Keratinocyte (primary cell): ENCODE data around the genes SIDT1 and ZDHHC23.

DNA sequence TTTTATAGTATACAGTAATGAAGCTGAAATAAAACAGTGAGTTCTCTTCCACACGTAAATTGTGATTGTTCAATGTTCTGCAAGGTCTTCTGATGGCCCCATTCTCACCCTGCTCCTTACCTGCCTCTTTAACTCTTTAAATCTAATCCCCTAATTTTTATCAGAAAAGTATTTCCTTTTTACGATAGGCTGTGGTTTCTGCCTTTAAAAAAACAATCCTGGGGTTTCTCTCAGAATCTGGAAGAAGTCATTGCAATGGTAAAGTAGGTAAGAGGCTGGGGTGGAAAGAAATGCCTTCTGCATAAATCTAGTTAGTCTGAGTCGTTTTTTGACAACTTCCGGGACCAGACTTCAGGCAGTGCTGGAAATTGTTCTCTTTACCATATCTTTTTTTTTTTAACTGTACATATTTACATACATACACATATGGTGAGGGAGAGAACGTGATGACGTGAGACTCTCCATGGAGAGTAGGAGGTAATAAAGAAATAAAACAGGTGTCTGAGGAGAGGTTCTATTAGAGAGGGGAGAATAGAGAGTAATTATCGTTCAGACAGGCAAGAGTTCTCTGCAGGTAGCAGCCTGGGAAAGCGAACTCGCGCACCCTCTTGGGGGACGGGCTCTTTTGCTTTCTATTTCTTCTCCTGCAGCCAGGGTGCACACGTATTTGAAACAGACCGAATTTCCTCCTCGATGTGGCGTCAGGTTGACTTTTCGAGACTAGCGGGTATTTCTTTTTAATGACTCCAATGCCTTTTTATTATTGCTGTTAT lies at the start of gene SIDT1:
SIDT1 (plus strand) TSS at position 664 of the 773 bp plus-strand sequence.
CAGE:
- cytosol, long polyA minus RNA, result no peak
- cytosol, long polyA plus RNA, result no peak
- long polyA plus RNA, result no peak
- nucleus, long polyA minus RNA, result no peak
- nucleus, long polyA plus RNA, result no peak

DNA sequence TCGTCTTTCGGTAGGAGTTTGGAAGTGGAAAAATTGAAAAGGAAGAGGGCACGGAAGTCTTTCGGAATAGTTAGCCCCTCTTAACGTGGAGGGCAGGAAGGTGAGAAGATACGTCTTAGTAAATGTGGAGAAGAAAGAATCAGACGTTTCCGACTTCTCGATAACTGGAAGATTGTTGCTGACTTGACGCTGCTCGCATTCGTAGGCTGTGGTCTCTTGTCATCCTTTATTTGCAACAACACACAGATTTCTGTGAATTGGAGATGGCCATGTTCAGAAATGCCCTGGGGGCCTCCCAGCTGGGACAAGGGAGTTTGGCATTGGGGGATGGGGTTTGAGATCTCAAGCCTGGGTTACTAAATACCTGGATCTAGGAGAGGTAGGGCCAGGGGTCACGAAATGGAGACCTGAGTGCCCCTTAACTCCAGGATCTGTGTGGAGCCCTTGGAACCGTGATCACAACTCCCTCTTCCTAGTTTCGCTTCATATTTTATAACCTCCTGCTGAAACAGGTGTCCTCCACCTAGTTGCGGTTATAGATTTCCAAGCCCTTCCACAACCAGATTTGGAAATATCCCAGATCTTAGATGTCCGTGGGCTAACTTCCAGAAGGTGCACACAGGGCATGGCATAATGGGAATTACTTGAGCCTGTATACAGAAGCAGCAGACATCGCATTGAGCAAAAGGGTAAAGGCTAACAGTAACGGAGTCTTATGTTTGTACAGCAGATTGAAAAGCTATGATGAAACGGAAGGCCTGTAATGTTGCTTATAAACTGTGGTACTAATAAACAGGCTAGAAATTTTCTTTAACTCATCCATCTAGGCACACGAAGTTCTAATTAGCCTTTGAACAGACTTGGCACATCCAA lies 869 bp upstream of the USF3 start:
CAGE:
- cytosol, long polyA minus RNA, result no peak
- cytosol, long polyA plus RNA, result no peak
- long polyA plus RNA, result no peak
- nucleus, long polyA minus RNA, result no peak
- nucleus, long polyA plus RNA, result no peak

GRCh38 chr3:113698690-113699457 lies 2.4 kb upstream of the USF3 start:
CAGE:
- cytosol, long polyA minus RNA, result no peak
- cytosol, long polyA plus RNA, result no peak
- long polyA plus RNA, result no peak
- nucleus, long polyA minus RNA, result no peak
- nucleus, long polyA plus RNA, result no peak

GRCh38 chr3:113748688-113749292 lies 2.0 kb downstream of the ATP6V1A start:
CAGE:
- cytosol, long polyA minus RNA, result no peak
- cytosol, long polyA plus RNA, result no peak
- long polyA plus RNA, result no peak
- nucleus, long polyA minus RNA, result no peak
- nucleus, long polyA plus RNA, result no peak

CAGE:
- cytosol, long polyA minus RNA, result no peak
- cytosol, long polyA plus RNA, result no peak
- long polyA plus RNA, result no peak
- nucleus, long polyA minus RNA, result no peak
- nucleus, long polyA plus RNA, result no peak
Measured at GRCh38 chr3:113947596-113948352, at the start of gene ZDHHC23. Gene ZDHHC23, plus strand, starts transcription at chr3:113948013.

DNA sequence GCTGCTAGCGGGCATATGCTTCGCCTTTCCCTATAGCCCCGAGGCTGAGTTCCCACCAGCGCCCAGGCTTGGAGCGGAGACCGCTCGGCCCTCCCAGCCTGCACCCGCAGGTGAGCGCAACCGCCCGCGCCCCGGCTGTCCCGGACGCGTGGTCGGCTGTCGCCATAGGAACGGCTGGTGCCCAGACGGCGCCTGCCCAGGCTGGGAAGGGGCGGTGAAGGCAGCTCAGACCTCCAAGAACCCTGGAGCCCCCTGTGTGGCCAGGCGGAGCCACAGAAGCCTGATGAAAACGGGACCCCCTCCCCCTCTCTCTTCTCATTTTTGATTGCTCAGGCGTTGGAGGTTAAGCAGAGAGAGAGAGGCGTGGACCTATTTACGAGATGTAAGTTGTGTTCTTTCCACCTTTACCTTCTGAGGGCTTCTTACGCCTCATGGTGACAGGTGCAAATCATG lies 566 bp downstream of the ZDHHC23 start:
CAGE:
- cytosol, long polyA minus RNA, result no peak
- cytosol, long polyA plus RNA, result no peak
- long polyA plus RNA, result no peak
- nucleus, long polyA minus RNA, result no peak
- nucleus, long polyA plus RNA, result no peak

DNA sequence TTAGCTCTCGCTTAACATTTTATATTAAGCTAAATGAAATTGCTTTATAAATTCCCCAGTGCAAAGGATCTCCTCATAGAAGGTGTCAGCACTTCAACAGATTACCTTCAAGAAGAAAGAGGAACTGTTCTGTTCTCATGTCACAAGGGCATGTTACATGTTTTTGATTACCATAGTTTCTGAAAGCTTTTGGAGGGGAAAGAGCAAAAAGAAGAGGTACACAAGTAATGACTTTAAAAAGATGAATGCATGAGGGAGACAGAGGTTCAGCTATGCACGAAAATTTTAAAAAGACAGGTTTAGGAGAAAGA lies 45.2 kb downstream of the CCDC191 start:
CAGE:
- cytosol, long polyA minus RNA, result no peak
- cytosol, long polyA plus RNA, result no peak
- long polyA plus RNA, result no peak
- nucleus, long polyA minus RNA, result no peak
- nucleus, long polyA plus RNA, result no peak

GRCh38 chr3:114057099-114057323 lies 474 bp downstream of the QTRT2 start:
CAGE:
- cytosol, long polyA minus RNA, result no peak
- cytosol, long polyA plus RNA, result no peak
- long polyA plus RNA, result no peak
- nucleus, long polyA minus RNA, result no peak
- nucleus, long polyA plus RNA, result no peak

CAGE:
- cytosol, long polyA minus RNA, result no peak
- cytosol, long polyA plus RNA, result no peak
- long polyA plus RNA, result no peak
- nucleus, long polyA minus RNA, result no peak
- nucleus, long polyA plus RNA, result no peak
Measured at GRCh38 chr3:114318363-114318824, 24.6 kb downstream of the TIGIT start.

DNA sequence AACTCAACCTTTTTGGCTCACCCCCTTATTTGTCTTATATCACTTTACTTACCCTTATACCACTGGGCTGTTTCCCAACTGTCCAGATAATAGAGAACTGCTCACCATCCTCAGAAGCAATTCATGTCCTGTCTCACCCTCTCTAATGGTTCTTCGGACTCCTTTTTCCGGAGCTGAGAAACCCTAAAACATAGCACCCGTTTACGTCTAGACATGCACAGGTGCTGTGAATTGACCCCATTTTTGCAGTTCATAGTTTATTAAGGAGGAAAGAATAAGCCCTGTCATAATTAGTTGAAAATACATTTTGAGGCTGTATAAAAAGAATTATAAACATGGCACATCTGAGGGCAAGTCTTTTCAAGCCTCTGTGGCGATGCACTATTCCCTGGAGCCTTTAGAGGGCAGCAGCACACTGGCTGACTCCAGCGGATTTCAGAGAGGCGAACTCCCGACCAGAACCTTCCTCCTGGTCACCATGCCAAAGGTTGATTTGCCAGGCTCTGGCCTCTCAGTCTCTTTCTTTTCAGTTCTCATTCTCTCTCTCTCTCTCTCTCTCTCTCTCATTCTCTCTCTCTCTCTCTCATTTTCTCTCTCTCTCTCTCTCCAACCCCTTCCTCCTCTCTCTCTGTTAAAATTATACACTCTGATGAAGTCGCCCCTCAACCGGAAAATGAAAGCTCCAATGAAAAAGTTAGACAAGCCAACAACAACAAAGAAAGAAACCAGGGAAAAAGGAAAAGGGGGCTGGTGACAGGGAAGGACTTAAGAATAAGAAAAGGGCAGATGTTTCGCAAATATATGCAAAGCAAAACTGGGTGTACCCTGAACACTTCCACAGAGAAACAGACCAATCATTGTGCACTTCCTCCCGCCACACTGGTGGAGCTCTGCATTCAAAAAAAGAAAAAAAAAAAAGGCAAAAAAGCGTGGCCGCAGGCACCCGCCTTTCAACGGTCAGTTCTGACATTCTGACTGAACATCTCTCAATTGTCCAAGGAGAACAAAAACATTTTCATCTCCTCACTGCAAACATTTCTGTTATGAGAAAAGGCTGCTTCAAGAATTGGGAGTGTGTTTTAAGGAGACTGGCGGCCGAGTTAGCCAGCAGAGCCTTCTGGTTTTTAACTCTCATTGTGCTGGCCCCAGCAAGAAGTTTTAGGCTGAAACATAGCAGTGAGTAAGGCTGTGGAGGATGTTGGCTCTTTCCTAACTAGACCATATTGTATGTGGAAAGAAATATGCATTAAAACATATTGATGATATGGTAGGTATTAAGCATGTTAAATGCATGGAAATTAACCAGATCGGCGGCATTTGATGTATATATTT lies 90.2 kb downstream of the TIGIT start:
CAGE:
- cytosol, long polyA minus RNA, result no peak
- cytosol, long polyA plus RNA, result no peak
- long polyA plus RNA, result no peak
- nucleus, long polyA minus RNA, result no peak
- nucleus, long polyA plus RNA, result no peak

CAGE:
- cytosol, long polyA minus RNA, result no peak
- cytosol, long polyA plus RNA, result no peak
- long polyA plus RNA, result no peak
- nucleus, long polyA minus RNA, result no peak
- nucleus, long polyA plus RNA, result no peak
Measured at GRCh38 chr3:114396921-114397627, 103.2 kb downstream of the TIGIT start.

CAGE:
- cytosol, long polyA minus RNA, result no peak
- cytosol, long polyA plus RNA, result no peak
- long polyA plus RNA, result no peak
- nucleus, long polyA minus RNA, result no peak
- nucleus, long polyA plus RNA, result no peak
Measured at GRCh38 chr3:114404816-114405218, 111.0 kb downstream of the TIGIT start.

DNA sequence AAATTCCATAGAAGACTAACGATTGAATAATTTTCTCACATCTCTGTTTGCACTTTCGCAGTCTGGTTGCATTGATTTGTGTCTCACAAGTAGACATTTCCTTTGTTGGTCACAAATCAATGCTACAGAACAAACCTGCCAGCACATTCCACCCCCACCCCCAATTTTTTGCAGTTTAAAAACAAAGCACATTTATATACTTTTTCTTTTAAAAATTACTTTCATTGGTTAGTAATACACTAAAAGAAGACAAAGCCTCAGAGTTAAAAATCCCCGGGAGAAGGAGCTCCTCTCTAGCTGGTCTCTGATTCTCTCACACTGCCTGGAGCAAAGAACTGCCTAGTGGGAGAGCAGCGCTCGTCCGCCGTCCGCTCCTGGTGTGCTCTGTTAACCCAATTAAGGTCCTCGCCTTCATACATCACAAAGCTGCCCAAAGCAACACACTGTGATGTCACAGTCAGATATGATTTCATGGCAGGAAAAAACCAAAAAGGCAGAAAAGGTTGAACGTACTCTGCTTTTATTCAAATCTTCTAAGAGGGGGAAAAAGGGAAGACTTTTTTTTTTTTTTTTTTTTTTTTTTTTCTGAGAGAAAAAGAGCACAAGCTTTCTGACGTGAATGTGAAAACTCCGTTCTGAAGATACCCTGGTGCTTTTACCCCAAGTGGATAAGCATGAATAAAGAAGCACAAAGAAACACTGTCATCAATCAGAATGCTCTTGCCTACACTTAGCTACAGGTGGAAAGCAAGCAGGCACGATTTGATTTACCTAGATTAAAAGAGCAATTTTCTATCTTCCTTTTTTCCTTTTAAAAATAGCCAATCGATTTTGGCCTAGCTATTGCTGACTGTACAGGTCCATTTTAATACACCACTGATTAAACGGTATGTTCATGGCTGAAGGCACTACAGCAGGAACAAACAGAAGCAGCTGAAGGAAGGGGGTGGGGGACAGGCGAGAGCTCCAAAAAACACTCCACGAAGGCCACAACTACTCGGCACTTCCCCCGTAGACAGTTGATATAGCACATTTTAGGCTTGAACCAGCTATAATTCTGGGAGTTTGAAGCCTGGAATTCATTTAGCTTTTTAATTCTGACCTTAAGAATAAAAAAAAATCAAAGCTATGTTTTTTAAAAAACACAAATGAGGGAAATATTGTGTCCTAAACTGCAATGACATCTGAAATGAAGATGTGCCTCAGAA lies 115.1 kb downstream of the TIGIT start:
CAGE:
- cytosol, long polyA minus RNA, result no peak
- cytosol, long polyA plus RNA, result no peak
- long polyA plus RNA, result no peak
- nucleus, long polyA minus RNA, result no peak
- nucleus, long polyA plus RNA, result no peak

DNA sequence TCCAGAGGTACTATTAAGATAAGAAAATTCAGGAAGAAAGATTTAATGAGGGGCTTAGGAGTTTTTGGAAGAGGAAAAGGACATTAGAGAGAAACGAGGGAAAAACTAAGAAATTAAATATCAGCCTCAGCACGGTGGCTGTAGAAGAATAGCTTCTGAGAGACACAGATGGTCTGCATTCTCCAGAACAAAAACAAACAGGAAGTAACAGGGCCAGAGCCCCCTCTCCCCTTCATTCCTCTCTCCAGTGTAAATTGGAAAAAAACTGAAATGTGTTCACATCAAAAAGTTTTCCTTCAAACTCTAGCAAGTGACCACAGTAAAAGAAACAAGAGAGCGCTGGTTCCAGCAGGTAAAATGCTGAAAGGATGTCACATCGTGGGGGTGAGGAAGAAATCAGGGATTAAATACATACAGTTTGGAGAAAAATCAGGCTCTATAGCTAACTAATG lies 116.5 kb downstream of the TIGIT start:
CAGE:
- cytosol, long polyA minus RNA, result no peak
- cytosol, long polyA plus RNA, result no peak
- long polyA plus RNA, result no peak
- nucleus, long polyA minus RNA, result no peak
- nucleus, long polyA plus RNA, result no peak

DNA sequence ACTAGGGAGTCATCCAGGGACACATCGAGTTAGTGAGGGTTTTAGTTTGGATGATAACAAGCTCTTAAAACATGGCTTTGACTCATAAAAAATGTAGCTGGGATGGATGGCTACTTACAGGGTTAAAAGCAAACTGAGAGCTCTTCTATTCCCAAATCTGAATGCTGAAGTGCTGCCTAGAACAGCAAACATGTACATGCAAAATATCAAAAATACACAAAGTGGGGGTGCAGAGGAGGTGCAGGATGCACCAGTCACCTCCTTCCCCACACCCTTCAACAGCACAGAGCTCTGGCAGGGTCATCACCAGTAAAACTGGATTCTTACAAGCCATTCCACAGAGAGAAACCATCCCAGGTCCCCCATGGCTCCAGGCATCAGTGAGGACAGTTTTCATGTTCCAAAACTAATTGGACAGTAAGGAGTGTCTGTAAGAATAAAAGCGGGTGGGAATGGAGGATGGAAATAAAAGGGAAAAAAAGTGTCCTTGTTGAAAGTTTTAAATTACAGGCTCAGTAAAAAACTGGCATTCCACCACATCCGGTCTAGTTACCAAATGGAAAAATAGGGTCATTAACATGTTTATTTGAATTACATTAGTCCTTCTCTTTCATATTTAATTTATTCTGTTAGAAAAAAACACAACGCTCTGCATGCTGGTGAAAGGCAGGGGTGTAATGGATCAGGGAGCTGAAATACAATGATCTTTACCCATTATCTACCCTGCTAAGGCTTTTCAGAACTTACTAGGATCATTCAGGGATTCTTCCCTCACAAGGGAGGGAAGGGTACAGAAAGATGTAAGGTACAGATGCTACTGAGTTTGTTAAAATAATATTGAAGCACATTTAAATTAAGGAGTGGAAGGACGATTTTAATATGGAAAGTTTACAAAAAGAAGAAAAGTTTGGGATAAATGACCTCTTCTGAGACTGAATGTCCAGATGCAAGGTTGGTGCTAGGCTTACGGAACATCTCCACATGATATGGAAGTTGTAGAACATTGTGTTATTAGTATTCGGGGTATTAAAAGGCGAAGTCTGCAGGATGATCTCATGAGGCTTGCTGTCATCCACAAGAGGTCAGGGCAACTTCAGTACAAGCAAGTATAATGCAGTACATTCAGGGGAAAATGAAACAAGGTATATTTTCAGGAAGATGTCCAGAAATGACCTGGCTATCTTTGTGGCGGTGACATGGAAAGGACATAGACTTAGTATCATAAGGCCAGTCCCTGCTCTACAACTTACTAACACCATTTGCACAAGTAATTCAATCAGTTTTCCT lies 117.6 kb downstream of the TIGIT start:
CAGE:
- cytosol, long polyA minus RNA, result no peak
- cytosol, long polyA plus RNA, result no peak
- long polyA plus RNA, result no peak
- nucleus, long polyA minus RNA, result no peak
- nucleus, long polyA plus RNA, result no peak

GRCh38 chr3:114412266-114412978 lies 118.6 kb downstream of the TIGIT start:
CAGE:
- cytosol, long polyA minus RNA, result no peak
- cytosol, long polyA plus RNA, result no peak
- long polyA plus RNA, result no peak
- nucleus, long polyA minus RNA, result no peak
- nucleus, long polyA plus RNA, result no peak

DNA sequence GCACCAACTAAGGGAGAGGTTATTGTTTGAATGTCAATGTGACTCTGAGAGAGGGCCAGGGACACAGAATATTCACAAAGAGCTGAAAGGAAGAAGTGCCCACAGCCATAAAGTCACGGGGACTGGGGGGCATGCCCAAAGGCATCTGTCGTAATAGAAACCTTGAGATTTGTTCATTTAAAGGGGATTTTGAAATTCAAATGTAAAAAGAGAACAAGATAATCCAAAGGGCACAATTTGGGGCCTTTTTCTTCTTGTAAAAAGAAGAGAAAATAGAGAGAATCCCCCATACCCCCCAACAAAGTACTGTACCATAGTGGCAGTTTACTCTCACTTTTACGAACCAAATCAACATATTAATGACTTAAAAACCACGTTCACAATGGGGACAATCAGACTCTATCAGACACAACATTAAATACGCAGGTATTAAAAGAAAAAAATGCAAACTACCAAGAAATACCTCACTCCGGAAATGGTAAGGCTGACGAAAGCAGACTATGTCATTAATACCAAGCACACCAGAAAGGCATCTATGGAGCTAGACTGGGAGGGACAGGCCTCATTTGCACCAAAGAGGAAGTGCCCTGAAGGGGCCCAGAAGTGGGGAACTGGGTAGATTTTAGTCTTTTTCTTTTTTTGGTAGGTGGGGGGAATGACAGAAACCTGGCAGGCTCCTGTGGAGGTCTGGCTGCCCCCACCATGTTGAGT lies 134.2 kb downstream of the TIGIT start:
CAGE:
- cytosol, long polyA minus RNA, result no peak
- cytosol, long polyA plus RNA, result no peak
- long polyA plus RNA, result no peak
- nucleus, long polyA minus RNA, result no peak
- nucleus, long polyA plus RNA, result no peak

DNA sequence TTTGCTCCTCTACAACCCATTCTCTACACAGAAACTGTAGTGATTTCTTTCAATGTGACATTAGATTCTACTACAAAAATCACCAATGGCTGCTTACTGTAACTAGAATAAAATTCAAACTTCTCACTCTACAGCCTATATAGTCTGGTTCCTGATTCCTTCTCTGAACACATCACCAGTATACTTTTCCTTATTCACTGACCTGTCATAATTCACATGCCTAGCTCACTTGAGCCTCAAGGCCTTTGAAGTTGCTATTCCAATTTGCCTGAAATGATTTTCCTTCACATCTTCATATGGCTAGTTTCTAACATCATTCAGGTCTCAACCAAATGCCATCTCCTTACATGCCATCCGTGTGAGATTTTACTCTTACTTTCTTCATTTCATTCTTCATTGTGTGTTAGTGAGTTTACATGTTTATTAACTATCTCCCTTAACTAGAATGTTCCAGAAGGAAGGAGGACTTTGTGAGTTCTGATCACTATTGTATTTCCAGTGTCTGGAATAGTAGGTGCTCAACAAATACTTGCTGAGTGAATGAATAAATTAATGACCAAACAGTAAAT lies 264.9 kb downstream of the TIGIT start:
CAGE:
- cytosol, long polyA minus RNA, result no peak
- cytosol, long polyA plus RNA, result no peak
- long polyA plus RNA, result no peak
- nucleus, long polyA minus RNA, result no peak
- nucleus, long polyA plus RNA, result no peak

DNA sequence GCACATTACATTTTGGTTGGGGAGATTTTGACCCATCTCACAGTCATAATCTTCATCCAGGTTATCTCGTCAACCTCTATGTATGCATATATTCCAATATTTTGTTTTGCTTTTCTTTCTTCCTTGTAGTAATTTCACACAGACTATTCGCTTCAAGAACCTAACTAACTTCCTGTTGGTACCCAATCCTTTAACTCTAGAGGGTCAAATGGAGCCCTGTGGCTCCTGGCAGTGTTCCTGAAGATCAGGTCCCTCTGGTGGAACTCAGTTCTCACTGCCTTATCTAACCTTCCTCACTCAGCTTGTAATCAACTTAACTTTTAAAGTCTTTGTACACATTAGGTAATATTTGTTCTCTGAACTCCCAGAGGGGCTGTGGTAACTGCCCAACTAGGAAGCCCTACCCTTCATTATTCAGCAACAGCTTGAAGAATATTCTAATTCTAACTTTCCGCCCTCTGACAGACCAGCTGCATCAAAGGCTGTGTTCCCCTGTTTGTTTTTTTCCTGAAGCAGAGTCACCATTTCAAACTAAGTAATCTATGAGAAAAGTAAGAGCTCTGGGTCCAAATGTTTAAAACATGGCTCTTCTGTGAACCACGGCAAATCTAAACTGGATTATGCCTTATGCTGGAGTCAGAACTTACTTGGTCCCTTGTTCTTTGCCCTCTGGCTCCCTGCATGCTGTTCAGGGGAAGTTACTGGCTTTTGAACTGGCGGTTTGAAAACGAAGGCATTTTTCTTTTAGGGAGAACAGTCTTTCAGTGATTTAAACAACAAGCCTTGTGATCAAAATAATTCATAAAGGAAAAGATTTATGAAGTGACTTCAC lies 365.4 kb downstream of the TIGIT start:
CAGE:
- cytosol, long polyA minus RNA, result no peak
- cytosol, long polyA plus RNA, result no peak
- long polyA plus RNA, result no peak
- nucleus, long polyA minus RNA, result no peak
- nucleus, long polyA plus RNA, result no peak

DNA sequence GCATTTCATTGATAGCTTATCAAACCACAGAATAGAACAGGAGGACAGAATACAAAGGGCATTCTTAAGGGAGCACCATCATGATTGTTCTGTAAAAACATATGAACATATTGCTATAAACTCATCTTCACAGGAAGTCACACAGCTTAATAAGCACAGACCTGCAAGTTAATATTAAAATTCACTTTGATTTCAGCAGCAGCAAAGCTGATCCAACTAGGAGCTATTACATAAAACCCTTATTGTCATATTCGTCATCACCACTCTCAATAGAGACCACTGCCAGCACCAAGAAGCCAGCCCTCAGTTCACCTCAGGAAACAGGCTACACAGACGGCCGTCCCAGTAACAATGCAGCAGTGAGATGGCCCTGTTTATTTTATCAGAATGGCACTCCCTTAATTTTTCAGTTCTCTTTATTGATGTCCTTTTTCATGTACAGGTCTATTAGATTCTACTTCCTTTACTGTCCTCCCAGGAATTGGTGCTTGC lies 272.7 kb downstream of the ZBTB20 start:
CAGE:
- cytosol, long polyA minus RNA, result no peak
- cytosol, long polyA plus RNA, result no peak
- long polyA plus RNA, result no peak
- nucleus, long polyA minus RNA, result no peak
- nucleus, long polyA plus RNA, result no peak